Metastatic Lung Carcinoma in the Adrenal Gland (tissue), 1 donor: ENCODE measurements around a stretch of chr11.

GRCh38 chr11:14189732-14190441, 169.1 kb downstream of the RRAS2 start:
- PRO-cap: no peak

GRCh38 chr11:14258003-14258775, 100.8 kb downstream of the RRAS2 start:
- PRO-cap: no peak

DNA sequence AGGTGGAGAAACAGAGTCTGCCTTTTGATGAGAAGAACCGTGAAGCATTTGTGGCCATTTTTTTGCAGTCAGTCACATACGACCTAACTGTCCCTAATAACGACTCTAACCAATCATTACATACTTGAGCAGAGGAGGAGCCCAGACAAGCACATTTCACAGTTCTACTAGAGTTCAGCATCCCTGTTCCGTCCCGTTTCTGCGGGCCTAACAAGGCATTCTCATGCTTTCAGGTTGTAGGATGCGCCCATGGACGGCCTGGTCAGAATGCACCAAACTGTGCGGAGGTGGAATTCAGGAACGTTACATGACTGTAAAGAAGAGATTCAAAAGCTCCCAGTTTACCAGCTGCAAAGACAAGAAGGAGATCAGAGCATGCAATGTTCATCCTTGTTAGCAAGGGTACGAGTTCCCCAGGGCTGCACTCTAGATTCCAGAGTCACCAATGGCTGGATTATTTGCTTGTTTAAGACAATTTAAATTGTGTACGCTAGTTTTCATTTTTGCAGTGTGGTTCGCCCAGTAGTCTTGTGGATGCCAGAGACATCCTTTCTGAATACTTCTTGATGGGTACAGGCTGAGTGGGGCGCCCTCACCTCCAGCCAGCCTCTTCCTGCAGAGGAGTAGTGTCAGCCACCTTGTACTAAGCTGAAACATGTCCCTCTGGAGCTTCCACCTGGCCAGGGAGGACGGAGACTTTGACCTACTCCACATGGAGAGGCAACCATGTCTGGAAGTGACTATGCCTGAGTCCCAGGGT, 93.5 kb downstream of the RRAS2 start:
- PRO-cap: no peak

- PRO-cap: bidirectional peak, plus-strand start at chr11:14358096, minus-strand start at chr11:14358055; bidirectional peak, plus-strand start at chr11:14358580, minus-strand start at chr11:14358485
These were observed 1.0 kb downstream of the RRAS2 start for GRCh38 chr11:14357610-14358747.

- PRO-cap: no peak
These were observed 22.1 kb upstream of the RRAS2 start for GRCh38 chr11:14380773-14381811.

DNA sequence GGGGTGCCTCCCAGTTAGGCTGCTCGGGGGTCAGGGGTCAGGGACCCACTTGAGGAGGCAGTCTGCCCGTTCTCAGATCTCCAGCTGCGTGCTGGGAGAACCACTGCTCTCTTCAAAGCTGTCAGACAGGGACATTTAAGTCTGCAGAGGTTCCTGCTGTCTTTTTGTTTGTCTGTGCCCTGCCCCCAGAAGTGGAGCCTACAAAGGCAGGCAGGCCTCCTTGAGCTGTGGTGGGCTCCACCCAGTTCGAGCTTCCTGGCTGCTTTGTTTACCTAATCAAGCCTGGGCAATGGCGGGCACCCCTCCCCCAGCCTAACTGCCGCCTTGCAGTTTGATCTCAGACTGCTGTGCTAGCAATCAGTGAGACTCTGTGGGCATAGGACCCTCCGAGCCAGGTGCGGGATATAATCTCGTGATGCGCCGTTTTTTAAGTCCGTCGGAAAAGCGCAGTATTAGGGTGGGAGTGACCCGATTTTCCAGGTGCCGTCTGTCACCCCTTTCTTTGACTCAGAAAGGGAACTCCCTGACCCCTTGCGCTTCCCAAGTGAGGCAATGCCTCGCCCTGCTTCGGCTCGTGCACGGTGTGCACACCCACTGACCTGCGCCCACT, 10.1 kb upstream of the PDE3B start:
- PRO-cap: no peak

GRCh38 chr11:14777397-14778084, 114.5 kb downstream of the CYP2R1 start:
- PRO-cap: no peak

GRCh38 chr11:14872899-14873582, 19.0 kb downstream of the CYP2R1 start:
- PRO-cap: no peak

DNA sequence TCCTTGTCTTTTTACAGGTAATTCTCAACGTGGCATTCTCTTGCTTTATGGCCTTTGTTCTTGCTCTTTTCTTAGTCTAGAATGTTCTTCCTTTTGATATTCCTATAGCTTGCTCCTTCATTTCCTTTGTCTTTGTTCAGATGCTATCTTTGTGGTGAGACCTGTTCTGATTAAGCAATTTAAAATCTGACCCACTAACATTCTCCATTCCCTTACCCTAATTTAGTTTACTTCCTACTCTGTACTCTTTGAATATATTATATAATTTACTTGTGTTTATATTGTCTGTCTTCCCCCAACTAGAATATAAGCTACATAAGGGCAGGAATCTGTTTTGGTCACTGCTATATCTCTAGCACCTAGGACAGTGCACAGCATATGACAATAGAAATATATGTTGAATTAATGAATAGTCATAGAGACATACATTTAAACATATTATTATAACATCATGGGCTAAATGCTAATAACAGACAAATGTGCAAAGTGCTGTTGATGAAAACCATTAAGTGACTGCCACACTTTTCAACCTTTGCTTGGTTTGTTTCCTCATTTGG, 4.0 kb downstream of the CYP2R1 start:
- PRO-cap: no peak

DNA sequence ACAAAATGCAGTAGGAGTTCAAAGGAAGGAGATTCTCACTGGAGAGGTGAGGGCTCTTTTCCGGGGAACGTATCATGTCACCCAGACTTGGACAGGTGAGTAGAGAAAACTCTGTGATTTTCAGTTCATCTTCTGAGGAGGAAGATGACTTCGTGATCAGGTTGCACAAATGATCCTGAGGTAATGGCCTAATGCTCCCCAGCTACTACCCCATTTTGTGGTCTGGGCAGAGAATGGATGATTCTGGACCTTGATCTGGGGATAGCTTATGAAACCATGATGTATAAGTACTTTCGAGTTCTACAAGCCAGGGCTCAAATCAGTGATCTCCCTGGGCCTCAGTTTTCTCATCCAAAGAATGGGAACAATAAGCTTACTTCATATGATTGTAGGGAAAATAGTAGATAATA, 319.2 kb downstream of the INSC start:
- PRO-cap: no peak

- PRO-cap: no peak
These were observed 473.6 kb downstream of the SOX6 start for GRCh38 chr11:15882769-15883203.

GRCh38 chr11:15967000-15967535, 389.3 kb downstream of the SOX6 start:
- PRO-cap: no peak

GRCh38 chr11:16012339-16012963, 343.9 kb downstream of the SOX6 start:
- PRO-cap: no peak

GRCh38 chr11:16739209-16739926, 921 bp downstream of the C11orf58 start:
- PRO-cap: no peak

DNA sequence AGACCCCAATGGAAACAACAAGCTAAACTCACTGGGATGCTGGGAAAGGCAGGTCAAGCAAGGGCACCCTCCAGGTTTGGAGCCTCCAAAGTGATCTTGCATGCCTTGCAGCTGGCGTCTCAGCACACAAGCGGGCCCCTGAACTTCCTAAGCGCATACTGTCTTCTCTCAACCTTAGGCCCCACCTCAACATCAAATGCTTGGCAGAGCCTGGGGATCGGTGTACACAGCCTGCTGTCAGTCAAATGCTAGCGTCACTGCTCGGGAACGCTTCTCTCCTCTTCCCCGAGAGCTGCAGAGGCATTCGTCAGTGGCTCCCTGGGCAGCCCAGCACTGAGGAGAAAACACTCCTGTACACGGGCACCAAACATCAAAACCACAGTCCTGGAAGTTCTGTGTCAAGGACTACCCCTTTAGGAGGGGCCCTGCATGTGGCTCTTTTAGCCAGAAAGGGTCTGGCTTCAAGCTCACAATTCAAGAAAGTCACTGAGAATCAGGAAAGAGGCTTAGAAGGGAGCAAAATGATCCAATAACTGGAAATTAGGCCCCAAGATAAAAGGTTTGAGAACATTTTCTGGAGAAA, 125.0 kb downstream of the C11orf58 start:
- PRO-cap: no peak

GRCh38 chr11:16864884-16865247, 126.4 kb downstream of the C11orf58 start:
- PRO-cap: no peak

DNA sequence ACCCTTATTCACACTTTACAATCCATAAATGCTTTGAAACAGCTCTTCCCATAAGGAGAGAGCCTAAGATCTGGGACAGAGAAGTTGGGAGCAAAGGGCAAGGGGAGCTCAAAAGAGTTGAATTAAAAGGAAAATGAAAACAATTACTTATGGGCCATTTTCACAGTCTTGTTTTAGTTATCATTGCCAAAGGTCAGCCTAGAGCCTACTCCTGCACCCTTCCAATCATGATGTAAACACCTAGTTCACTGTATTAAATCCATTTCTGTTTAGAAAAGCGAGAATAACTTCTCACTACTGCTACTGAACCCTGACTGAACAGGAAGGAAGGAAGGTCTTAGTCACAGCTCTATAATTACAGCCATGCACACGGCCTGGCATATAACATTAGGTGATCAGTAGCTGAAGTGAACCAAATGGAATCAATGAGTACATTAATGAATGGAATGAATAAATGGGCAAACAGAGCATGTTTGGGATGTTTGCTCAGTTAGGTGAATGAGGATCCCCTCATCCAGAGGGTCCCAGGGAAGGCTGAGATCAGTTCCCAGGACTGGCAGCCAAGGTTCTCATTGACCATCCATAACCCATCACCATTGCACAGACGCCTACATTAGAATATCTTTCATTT, 111.2 kb downstream of the PLEKHA7 start:
- PRO-cap: no peak

DNA sequence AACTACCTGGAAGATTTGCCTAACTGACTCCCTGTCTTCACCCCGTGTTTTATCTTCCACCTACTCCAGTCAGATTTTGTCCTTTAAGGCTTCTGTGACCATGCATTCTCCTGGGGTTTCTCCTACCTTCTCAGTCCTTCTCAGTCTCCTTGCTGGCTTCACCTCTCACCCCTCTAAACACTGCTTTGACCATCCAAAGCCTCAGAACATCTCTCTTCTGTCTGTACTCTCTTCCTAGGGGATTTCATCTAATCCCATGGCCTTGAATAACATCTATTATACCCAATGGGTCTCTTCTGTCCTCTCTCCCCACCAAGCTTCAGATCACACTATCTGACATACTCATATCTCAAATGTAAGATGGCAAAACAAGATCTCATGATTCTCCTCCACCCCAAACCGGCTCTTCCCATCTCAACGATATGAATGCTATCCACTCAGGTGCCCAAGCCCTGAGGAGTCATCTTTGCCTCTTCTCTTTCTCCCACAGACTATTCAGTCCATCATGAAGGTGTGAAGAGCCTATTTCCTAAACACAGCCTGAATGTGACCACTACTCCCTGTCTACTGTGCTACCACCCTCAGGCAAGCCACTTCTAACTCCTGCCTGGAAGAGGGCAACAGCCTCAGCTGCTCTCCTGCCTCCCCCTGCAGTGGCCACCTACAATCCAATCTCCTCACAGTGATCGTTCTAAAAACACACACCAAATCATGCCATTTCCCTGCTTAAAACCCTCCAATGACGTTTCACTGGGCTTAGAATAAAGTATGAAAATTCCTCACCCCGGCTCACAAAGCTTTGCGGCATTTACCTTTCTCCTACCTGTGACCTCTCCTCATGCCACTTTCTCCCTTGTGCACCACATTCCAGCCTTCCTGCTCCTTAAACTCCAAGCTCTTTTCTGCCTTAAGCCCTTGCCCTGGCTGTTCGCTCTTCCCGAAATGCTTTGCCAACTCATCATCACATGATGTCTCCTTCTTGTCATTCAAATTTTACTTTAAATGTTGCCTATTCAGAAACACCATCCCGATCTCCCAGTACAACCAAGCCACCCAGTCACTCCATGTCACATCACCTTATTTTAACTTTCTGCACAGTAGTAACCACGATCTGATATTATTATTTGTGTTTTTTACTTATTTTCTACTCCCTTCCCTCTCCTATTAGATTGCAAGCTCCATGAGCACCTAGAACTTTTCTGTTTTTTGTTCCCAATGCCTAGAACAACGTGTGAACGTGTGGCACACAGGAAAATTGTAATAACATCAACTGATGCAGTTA, 2.3 kb downstream of the PLEKHA7 start:
- PRO-cap: no peak

GRCh38 chr11:17077769-17078454, 445 bp upstream of the RPS13 start:
- PRO-cap: bidirectional peak, plus-strand start at chr11:17077918, minus-strand start at chr11:17077668; unidirectional peak, plus-strand start at chr11:17078108

- PRO-cap: no peak
These were observed 19.9 kb downstream of the USH1C start for GRCh38 chr11:17524227-17524809.